Mammary epithelial cell (primary cell): ENCODE measurements around a stretch of chr16.

GRCh38 chr16:84194408-84194970, 3.5 kb downstream of the ADAD2 start:
- CAGE, long polyA plus RNA, result no peak
- RRBS, result no CpG with 5 or more reads among the region's 23 CpGs

DNA sequence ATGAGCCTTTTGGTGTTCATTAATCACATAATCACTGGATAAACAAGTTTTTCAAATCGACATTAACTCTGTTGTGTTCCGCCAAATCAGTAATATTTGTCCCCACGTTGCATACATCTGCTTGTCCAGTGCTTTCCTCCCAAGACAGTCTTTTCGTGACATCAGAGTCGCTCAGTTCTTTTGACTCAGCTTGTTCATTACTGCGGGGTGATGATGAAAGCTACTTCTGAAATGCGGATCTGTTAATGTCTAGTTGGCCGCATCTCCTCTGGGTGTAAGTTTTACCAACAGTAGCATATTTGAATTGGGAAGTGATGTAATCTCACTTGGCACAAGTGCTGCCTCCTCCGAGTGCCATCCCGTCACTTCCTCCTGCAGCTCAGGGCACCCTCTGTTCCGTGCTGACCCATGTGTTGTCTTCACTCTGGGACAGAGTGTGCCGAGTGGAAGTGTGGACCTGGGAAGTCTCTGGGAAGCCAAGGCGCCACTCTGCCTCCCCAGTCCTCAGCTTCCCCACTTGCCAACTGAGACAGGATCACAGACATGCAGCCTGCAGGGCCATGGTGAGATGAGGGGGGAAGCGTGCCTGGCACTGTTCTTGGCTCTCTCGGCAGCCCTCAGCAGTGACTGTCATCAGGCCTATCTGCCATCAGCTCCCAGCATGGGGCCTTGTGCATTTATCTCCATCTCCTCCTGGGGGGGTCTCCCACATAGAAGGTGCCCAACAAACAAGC, 8.9 kb downstream of the ADAD2 start:
- CAGE, long polyA plus RNA, result no peak
- RRBS, result no CpG with 5 or more reads among the region's 15 CpGs

DNA sequence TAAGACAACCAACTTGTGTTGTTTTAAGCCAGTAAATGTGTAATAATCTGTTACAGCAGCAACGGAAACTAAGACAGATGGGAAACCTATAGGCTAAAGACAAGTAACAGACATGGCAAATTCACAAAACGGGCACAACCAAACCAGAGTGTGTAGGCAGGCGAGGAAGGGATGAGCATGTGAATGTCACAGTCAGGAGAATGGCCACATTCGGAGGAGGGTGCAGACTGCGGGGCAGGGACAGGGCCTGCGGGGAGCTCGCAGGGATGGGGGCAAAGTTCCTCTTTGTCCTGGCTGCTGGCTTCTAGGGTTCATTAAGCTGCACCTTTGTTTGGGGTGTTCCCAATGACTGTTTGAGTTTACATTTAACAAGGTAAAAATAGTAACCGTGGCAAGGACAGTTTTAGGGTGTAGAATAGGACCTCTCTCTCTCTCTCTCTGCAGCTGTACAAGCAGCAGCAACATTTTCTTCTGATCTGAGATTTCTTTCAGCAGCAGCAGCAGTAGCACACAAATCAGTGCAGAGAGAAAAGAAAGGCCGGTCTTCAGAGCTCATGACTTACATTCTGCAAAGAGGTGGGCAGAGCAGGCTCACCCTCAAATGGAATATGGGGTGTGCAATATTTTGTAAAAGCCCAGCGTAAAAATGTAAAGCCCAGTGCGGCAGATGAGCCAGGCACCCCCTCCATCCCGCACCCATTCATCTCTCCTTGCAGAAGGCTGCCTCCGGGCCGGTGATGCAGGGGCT, 18.1 kb upstream of the ATP2C2 start:
- CAGE, long polyA plus RNA, result no peak
- RRBS, result no CpG with 5 or more reads among the region's 14 CpGs

- CAGE, long polyA plus RNA, result no peak
- RRBS, result no CpG with 5 or more reads among the region's 10 CpGs
Measured at GRCh38 chr16:84367107-84367634, 1.2 kb upstream of the ATP2C2 start.

- CAGE, long polyA plus RNA, result no peak
- RRBS, result 55% methylated on average over 4 of the region's 22 CpGs
Measured at GRCh38 chr16:84449696-84450198, 54.7 kb downstream of the MEAK7 start.

- CAGE, long polyA plus RNA, result no peak
- RRBS, result 32% methylated on average over 5 of the region's 14 CpGs
Measured at GRCh38 chr16:84505374-84505669, 863 bp upstream of the MEAK7 start.

DNA sequence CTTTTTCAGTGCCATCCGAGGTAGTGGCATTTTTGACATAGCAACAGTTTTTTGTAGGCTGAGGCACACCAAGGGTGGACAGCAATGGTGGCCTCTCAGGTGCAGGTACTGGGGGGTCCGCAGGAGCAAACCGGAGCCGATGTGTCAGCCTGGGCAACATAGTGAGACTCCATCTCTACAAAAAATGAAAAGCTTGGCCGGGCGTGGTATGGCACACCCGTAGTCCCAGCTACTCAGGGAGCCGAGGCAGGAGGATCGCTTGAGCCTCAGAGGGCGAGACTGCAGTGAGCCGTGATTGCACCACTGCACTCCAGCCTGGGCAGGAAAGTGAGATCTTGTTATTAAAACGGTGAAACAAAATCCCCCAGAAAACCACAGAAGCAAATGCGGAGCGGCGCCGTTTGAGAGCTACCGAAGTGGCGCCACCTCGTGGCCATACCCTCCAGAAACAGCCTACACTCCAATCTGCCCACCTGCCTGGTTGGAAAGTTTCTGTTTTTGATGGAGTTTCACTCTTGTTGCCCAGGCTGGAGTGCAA, 1.8 kb upstream of the MEAK7 start:
- CAGE, long polyA plus RNA, result no peak
- RRBS, result no CpG with 5 or more reads among the region's 19 CpGs

DNA sequence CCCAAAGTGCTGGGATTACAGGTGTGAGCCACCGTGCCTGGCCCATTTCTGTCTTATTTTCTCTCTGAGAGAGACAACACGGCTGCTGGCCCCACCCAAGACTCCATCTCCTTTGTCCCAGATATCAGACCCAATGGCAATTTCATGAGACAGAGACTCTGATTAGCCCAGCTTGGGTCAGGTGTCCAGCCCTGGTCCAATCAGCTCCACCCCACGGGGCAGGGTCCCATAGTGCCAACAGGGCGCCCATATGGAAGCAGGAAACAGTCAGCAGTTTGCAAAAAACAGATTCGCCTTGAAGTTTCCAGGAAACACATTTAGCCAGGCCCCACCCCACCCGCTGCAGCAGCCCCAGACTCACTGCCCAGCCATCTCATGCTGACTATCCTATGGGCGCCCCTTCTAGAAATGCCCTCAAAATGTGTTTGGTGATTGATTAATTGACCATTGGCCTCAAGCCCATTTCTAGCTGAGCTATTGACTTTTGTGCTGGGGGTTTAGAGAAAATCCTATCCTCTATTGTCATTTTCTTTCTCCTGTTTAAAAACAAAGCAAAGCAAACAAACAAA, 32.7 kb upstream of the MEAK7 start:
- CAGE, long polyA plus RNA, result no peak
- RRBS, result no CpG with 5 or more reads among the region's 7 CpGs

DNA sequence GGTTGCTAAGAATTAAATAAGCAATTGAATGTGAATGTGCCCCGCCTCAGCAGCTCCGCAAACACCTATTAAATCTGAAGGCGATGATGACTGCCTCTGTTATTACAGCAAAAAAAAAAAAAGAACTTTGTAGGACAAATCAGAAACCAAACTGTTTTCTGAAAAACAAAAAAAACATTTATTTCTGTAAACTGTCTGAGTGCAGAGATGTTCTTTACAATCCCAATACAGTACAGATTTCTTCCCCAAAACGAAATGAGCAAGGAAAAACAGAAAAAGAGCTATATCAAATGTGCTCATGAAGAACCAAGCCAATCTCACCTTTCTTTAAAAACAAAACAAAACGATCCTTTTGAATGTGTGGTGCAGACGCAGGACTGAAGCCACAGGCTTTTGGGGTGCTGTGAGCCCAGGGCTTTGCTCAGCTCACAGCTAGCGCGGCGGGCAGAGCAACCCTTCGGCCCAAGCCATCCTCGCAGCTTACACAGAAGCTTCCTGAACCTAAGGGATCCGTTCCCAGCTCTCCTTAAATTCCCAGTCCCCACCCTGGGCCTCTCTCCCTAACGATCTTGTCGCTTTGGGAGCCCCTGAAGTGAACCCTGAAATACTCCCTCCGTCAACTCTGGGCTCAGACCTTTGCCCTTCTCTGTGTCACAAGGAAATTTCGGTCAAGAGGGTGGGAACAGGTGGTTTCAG, 52.3 kb downstream of the COTL1 start:
- CAGE, long polyA plus RNA, result no peak
- RRBS, result no CpG with 5 or more reads among the region's 16 CpGs

- CAGE, long polyA plus RNA, result no peak
- RRBS, result no CpG with 5 or more reads among the region's 18 CpGs
Measured at GRCh38 chr16:84613554-84614710, 3.9 kb downstream of the COTL1 start.

GRCh38 chr16:84751331-84751856, 51.6 kb downstream of the USP10 start:
- CAGE, long polyA plus RNA, result no peak
- RRBS, result no CpG with 5 or more reads among the region's 8 CpGs

DNA sequence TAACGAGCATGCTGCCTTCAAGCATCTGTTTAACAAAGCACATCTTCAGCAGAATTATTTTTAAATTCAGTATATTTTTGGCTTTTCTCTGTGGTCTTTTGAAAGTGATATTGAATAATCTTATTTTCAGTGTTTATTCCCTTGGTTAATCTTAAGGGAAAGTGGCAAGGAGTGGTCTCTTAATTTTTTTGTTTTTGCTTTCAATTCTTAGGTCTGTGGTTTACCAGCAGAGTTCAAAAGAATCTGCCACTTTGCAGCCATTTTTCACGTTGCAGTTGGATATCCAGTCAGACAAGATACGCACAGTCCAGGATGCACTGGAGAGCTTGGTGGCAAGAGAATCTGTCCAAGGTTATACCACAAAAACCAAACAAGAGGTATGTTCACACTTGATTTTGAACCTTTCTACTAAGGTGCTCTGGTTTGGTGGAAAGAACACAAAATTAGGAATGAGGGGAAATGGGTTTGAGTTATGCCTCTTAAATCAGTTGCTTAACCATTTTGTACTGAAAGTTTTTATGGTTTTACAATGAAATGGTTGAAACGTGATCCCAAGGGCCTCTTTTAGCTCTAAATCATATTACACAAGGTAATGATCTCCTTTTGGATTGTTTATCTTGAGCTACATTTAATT, 51.7 kb upstream of the CRISPLD2 start:
- CAGE, long polyA plus RNA, result no peak
- RRBS, result no CpG with 5 or more reads among the region's 4 CpGs

DNA sequence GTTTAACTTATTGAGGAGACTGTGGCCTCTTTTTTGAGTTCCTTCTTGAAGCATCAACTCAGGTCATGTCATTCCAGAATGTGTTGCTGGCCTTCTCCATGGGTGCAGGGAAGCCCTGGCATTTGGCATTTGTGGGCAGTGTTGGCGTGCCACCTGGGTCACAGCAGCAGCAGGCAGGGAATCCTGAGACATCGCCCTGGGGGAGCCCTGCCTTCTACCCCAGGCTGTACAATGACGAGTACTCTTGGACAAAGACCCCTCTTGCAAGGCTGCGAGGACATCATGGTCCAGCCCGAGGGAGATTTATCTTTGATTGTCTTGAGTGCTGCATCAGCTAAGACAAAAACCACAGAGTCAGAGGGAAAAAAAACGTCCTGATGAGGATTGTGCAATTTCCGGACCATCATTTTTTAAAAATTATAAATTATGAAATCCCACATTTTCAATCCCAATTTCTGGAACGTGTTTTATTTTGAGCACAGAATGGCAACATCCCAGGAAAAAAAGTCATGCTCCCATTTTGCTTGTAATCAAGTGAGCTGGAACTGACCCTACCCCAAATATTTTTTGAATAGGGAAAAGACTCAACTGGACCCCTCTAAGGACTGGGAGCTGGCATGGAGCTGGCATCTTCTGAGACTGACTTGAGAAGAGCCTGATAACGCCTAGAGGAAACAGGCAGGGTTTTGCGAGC, 3.8 kb downstream of the CRISPLD2 start:
- CAGE, long polyA plus RNA, result no peak
- RRBS, result no CpG with 5 or more reads among the region's 10 CpGs

DNA sequence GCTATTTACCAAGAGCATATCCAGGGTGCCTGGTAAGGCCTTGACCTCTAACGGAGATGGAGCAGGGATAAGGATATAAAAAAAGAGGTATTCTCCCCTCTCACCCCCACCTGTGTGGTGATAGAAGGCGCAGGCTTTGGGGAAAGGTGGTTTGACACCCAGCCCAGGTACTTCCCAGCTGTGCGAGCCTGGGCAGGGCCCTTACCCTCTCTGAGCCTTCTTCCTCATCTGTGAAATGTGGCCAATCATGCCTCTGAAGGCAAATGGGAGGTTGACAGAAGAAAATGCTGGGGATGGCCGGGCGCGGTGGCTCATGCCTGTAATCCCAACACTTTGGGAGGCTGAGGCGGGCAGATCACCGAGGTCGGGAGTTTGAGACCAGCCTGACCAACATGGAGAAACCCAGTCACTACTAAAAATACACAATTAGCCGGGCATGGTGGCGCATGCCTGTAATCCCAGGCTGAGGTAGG, 43.6 kb downstream of the CRISPLD2 start:
- CAGE, long polyA plus RNA, result no peak
- RRBS, result no CpG with 5 or more reads among the region's 11 CpGs

- CAGE, long polyA plus RNA, result no peak
- RRBS, result no CpG with 5 or more reads among the region's 25 CpGs
Measured at GRCh38 chr16:85001818-85002972, 9.1 kb downstream of the ZDHHC7 start.

DNA sequence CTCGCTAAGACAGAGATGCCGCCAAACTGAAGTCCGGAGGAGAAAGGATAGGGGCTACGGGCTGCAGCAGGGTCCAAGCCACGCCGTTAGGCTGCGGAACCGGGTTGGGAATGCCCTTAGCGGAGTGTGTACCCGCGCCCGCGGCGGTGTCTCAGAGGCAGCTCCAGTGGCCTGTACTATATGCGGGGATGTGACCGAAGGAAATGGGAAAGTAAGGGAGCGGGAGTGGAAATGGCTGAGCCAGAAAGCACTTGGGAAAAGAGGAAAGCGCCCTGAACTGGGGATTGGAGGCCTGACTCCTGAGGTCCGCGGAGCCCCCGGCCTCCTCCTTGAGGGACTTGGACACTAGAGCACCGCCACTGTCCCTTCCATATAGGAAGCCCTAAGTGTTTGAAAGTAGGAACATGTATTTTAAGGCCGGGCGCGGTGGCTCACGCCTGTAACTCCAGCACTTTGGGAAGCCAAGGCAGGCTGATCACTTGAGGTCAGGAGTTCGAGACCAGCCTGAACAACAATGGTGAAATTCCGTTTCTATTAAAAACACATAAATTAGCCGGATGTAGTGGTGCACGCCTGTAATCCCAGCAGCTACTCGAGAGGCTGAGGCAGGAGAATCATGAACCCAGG, 463 bp upstream of the ZDHHC7 start:
- CAGE, long polyA plus RNA, result no peak
- RRBS, result 6% methylated on average over 10 of the region's 31 CpGs

- CAGE, long polyA plus RNA, result no peak
- RRBS, result 0% methylated on average over 1 of the region's 13 CpGs
Measured at GRCh38 chr16:85286501-85286889, 174.2 kb upstream of the CIBAR2 start.

DNA sequence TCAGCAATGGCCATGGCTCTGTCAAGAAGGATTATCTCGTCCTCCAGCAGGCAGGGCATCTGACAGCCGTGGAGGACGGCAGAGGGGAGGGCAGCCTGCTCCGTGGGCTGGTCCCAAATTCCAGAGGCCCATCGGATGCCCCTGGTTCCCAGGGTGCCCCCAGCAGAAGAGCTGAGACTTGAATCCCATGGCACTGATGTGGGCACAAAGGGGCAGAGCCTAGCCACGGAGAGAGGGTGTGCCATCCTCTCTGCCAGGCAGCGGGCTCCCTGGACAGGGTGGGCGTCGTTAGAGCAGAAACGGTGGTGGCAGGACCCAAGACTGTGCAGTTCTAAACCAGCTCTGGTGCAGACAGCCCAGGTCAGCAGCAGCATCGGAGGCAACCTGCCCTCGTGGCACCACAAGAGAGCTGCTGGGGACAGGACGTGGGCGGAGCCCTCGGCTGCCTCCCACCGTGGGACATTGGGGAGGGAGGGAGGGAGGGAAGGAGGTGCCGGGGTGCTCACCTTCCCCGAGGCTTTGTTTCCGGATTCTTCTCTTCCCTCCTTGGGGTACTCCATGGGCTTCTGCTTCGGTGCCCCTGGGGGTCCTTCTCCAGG, 198.9 kb upstream of the CIBAR2 start:
- CAGE, long polyA plus RNA, result no peak
- RRBS, result no CpG with 5 or more reads among the region's 20 CpGs

- CAGE, long polyA plus RNA, result no peak
- RRBS, result no CpG with 5 or more reads among the region's 12 CpGs
Measured at GRCh38 chr16:85316374-85316749, 204.1 kb upstream of the CIBAR2 start.

GRCh38 chr16:85328080-85329186, 216.2 kb upstream of the CIBAR2 start:
- CAGE, long polyA plus RNA, result no peak
- RRBS, result 71% methylated on average over 6 of the region's 36 CpGs